Measurements from ENCODE around the gene DHX38.

- PRO-cap, result no peak
These were observed 4.7 kb upstream of the TAT start for GRCh38 chr16:71581420-71582180.

- PRO-cap, result no peak
These were observed 2.7 kb downstream of the MARVELD3 start for GRCh38 chr16:71628686-71629173.

- PRO-cap, result no peak
These were observed 21.5 kb downstream of the MARVELD3 start for GRCh38 chr16:71647358-71647980.

DNA sequence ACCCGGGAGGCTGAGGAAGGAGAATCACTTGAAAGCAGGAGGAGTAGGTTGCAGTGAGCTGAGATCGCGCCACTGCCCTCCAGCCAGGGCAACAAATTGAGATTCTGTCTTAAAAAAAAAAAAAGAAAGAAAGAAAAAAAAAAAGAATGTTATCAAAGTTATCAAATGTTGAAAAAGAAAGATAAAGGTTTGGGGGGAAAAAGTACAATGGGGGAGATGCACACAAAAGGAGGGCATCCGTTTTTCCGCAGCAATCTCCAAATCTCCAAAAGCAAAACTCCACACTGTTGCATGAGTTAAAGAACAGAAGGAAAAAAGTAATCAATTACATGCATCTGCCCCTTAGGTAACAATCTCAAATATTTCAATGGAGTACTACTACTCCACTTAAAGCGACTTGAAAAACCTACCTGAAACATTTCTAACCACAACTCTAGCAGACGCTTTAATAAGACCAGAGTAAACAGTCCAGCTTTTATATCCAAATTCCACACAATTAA is 30.0 kb downstream of the AP1G1 start:
- PRO-cap, result no peak

DNA sequence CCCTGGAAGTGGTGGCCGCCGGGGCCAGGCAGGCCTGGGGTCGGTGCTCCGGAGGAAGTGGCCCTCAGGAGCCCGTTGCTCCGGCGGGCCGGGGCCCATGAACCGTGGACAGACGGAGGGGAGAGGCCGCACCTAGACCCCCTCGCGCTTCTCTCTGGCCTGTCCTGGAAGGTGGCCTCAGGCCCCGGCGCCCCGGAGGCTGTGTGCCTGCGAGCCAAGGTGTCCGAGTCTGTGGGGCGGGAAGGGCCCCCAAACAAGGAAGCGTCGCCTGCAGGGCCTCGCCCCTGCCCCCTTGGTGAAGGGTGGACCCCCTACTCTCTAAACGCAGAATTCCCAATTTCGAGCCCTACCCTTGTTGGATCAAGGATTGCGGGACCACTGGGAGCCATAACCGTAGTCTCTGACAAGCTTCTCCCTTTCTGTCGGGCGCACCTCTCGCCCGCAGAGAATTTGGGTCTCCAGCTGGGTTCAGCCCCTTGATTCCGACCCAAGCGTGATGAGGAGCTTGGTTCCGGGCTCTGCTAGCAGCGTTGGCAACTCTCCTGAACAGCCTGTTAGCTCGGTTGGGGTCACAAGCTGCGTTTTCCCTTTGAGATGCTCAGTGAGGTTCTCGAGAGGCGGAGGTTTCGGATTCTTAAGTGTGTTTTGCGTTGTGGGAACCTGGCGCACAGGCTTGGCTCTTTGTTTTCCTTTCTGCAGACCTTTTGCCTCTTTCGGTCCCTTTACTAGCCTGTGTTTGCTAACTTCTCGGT is 513 bp downstream of the ATXN1L start:
- PRO-cap, result no peak

DNA sequence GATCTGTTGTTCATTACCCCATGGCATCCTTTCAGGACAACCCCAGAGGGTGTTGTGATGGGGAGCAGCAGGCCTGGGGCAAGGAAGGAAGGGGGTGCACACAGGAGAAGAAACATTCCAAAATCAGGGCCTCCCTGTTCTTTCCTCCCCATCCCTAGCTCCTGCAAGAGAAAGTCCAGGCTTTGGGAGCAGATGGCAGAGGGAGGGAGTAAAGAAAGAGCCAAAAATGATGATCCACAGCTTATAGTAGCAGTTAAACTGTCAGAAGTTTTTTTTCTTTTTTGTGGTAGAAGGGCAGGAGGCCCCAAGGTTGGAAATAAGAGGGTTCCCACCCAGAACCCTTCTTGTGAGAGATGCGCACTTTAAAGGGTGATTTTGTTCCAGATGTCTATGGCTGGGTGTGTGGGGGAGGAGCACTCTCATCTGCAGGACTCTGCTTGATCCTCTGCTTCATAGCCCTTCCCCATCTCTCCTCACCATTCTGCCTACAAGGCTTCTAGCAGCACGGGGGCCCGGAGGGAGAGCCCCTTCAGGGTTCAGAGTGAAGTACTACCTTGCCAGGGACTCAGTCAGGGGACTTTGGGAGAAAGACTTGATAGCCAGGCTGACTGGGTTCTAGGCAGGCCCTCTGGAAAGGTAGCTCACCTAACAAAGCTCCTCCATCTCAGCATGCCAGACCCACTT is 6.3 kb downstream of the ATXN1L start:
- PRO-cap, result no peak

GRCh38 chr16:71895649-71896348 is 468 bp downstream of the IST1 start:
- PRO-cap, result unidirectional peak, minus-strand start at chr16:71896178

GRCh38 chr16:71923818-71925104 is 28.9 kb downstream of the IST1 start:
- PRO-cap, result no peak

DNA sequence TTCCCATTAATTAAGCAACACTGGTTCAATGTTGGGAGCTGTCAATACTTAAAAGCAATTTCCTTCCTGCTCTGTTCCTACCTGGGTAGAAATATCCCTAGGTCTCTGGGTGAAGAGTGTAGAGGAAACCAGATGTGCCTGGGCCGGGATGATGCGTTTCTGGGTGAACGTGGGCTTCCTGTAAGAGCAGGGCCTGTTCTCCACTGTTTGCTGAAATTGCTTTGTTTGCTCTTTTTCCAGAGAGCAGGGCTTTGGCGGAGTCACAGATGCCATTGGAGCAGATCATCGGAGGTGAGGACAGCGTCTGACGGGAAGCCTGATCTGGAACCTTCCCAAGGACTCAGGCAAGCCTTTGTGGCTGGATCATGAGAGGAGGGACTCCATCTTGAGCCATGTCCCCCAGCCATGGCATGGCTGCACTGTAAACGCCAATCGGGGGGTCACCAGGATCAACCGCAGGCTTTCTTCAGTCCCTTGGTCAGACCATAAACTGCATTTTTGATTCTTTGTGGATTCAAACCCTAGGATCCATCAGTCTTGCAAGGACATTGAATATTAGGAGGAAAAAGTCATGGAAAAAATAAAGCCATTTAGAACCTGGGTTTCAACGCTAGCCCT is 15.5 kb downstream of the DHODH start:
- PRO-cap, result no peak

- PRO-cap, result no peak
These were observed 12.1 kb upstream of the HP start for GRCh38 chr16:72041923-72042830.

DNA sequence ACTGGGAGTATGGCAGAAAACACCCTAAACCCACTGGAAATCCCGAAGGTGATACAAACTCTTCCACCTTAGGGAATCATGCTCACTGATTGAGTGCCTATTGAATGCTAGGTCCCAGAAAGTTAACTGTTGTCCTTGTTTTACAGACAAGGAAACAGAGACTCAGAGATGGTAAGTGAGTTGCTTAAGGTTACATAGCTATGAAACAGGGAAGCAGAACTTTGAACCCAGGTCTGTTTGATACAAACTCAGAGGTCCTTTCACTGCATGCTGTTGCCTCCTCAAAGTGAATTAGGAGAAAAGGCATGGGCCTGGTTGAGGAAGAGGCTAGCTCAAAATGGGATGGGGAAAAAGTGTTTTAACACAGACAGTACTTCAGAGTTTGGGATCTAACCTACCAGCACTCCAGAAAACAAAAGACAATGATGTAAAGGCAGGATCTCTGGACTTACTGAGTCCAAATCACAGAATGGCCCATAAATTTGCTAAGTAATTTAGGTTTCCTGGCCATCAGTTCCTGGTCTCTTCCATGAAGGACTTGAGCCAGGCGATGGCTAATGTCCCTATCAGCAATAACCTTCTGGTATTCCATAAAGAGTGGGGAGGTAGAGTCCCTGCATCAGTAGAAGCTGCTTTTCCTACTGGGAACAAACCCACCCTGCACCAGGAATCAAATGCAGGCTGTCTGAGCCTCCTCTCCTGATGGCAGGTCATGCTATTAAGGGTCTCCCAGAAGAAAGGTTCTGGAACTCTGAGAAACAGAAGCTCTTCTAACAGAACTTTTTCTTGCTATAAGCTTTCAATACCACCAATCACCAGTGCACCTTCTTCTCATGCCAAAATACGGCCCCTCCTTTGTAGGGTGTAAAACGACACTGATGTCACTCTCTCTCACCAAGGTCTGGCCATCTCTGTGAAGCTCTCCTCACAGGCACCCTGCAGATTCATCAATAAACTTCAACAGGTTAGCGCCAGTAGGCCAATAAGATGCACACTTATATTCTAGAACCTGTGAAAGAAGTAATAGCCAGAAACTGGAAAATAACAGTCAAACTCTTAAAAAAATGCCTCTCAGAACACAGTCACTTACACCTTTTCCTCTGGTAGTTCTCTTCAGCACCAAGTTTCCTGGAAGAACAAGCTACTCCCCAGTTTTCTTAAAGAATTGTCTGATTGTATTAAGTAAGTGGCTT is 1.5 kb upstream of the HPR start:
- PRO-cap, result no peak

- PRO-cap, result no peak
These were observed 8.5 kb downstream of the TXNL4B start for GRCh38 chr16:72084654-72085596.

- PRO-cap, result bidirectional peak, plus-strand start at chr16:72093847, minus-strand start at chr16:72093607
These were observed at the start of gene DHX38 for GRCh38 chr16:72093730-72094931. DHX38 (plus strand) TSS chr16:72093847.

- PRO-cap, result no peak
These were observed 33.0 kb downstream of the DHX38 start for GRCh38 chr16:72126741-72126965.

DNA sequence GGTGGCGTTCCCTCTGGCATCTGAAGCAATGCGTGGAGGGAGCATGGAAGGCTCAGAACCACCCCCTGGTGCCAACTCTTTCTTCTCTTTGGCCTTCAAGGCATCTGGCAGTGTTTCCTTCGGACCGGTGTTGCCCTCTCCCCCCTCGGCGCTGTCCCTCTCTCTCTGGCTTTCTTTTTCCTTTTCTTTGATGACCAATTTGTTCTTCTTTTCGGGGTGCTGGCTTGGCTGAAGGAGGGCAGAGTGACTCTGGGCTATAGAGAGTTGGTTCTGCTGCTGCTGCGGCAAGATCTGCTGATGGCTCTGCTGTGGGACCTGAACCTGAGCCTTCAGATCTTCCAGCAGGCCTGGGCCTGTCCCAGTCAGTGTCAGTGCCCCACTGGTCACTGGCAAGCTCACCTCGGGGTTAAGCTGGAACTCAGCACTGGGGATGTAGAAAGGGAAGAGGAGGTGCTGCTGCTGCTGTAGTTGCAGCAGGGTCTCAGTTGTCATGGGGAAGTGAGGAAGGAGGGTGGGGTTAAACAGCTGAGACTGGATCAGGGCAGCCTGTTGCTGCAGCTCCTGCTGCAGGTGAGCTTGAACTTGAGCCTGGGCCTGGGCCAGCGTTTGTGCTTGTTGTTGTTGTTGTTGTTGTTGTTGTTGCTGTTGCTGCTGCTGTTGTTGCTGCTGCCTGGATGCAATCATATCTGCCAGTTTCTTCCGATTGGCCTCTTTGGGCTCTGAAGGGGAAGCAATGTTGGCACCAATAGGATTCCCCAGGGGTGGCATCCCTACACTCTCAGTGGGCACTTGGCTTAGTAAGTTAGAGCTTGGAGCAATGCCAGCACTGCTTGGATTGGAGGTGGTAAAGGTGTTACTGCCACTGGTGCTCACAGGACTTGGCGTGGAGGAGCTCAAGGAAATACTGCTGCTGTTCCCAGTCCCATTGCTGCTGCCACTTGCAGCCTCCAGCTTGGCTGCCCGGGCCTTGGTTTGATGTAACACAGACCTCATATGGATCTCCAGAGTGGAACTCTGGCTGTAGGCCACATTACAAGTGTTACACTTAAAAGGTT is 250.8 kb downstream of the ZFHX3 start:
- PRO-cap, result no peak

DNA sequence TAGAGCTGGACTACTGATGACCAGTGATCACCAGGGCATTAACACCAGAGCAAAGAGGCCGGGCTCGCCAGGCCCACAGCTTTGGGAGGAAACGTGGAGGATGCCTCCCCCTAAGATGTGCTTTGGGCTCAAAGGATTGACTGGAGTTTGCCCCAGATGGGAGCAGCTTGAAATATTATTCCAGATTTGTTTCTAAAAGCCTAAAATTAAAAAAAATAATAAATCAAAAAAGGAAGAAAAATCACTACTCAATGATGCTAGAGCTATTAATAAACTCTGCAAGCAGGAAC is 197.4 kb downstream of the ZFHX3 start:
- PRO-cap, result no peak

GRCh38 chr16:73054630-73054973 is 6.7 kb upstream of the ZFHX3 start:
- PRO-cap, result no peak

DNA sequence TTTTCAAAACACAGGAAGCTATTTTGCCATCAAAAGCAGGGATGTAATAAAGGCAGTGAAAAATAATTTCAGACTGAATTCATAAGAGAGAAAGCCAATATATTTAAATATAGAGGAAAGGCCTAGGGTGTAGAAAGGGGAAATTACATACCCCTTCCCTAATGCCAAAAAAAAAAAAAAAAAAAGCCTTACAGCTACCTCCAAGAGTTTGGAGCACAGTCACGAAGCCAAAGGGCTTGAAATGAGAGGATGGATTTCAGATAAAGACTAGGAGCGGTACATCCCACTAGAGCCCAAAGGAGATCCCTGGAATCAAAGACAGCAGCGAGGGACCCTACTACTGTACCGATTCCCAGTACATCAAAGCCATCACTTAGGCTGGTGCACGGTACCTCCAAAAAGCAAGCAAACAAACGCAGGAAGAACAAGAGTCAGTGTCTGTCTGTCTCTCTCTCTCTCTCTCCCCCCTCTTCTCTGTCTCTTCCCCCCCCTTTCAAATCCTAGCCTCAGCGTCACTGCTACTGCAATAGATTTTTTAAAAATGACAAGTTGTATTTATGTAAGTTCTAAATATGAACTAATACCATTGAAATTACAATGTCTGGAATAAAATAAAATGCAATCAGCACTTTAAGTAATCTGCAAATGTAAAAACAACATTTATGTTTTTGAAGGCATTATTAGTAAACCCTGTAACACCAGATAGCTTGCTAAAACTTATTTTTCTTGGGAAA is 12.3 kb upstream of the ZFHX3 start:
- PRO-cap, result bidirectional peak, plus-strand start at position 259 of the sequence, minus-strand start at position 234 of the sequence; unidirectional peak, minus-strand start at position 403 of the sequence; unidirectional peak, minus-strand start at position 436 of the sequence; unidirectional peak, minus-strand start at position 476 of the sequence

- PRO-cap, result bidirectional peak, plus-strand start at chr16:73067186, minus-strand start at chr16:73067194
These were observed 19.2 kb upstream of the ZFHX3 start for GRCh38 chr16:73066959-73067639.

- PRO-cap, result no peak
These were observed 109.9 kb upstream of the ZFHX3 start for GRCh38 chr16:73157812-73158312.

Measured in tibial artery (tissue), 1 donor.